Esophagus squamous epithelium (tissue), 4 donors: ENCODE results near the gene REL.

- PRO-cap: no peak
- RAMPAGE, long total RNA, 4 experiments: no peak in any of the 4 experiments
Observed at GRCh38 chr2:54901462-54901677, 148.9 kb downstream of the RTN4 start.

GRCh38 chr2:54987082-54987975, 62.9 kb downstream of the RTN4 start:
- PRO-cap: no peak
- RAMPAGE, long total RNA, 4 experiments: start-site peak on the minus strand in 1 of 4 experiments, at chr2:54987491-54987616 at its widest, 143 reads per replicate

- PRO-cap: bidirectional peak, plus-strand start at chr2:55050784, minus-strand start at chr2:55050451; unidirectional peak, plus-strand start at chr2:55050957
- RAMPAGE, long total RNA, 4 experiments: no peak in any of the 4 experiments
Observed at GRCh38 chr2:55050642-55051073, 407 bp upstream of the RTN4 start.

- PRO-cap: bidirectional peak, plus-strand start at chr2:55051428, minus-strand start at chr2:55051252
- RAMPAGE, long total RNA, 4 experiments: no peak in any of the 4 experiments
Observed at GRCh38 chr2:55051074-55051647, 910 bp upstream of the RTN4 start.

DNA sequence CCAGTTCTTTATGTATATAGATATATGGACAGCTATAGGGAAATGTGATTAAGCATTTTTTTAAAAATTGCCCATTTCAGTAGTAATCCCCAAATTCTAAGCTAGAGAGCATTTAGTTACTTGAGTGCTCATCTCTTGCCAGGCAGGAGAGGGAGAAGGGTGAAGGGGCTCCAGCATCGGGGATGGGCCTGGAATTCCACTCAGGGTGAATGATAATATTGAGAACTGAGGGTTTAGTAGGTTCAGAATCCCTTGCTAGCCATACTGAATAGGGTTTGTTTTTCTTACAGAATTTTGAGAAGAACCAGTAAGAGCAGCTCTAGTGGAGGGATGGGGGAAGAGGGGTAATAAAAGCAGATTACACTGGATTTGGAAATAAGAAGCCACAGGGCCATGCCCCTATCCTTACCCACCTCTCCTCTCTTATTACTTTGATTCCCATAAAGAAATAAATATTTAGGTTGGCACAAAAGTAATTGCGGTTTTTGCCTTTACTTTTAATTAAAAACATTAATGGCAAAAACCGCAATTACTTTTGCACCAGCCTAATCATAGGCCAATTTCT, 58.1 kb upstream of the RTN4 start:
- PRO-cap: no peak
- RAMPAGE, long total RNA, 4 experiments: no peak in any of the 4 experiments

DNA sequence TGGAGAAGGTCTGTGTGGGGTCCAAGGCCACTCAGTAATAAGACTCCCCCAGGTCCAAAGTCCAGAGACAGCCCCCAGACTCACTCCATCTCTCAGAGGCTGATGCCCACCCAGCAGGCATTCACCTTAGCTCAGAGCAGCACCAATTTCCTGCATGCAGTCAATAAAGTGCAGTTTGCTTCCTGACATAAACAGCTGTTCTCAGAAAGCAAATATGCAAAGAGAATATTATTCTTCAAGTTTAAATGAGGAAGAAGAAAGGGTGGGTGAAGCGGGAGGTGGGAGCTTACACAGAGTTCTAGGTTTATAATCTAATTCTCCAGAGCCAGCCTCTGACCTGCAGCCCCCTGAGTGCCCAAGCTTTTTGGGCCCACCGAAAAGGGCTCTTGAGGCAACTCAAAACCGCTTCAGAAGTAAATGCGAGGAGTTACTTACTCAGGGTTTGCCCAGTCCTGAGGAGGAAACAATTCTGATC, 84.2 kb upstream of the RTN4 start:
- PRO-cap: no peak
- RAMPAGE, long total RNA, 4 experiments: no peak in any of the 4 experiments

- PRO-cap: unidirectional peak, minus-strand start at chr2:55520334; unidirectional peak, minus-strand start at chr2:55520382
- RAMPAGE, long total RNA, 4 experiments: no peak in any of the 4 experiments
Observed at GRCh38 chr2:55519895-55520723, 591 bp downstream of the CFAP36 start.

DNA sequence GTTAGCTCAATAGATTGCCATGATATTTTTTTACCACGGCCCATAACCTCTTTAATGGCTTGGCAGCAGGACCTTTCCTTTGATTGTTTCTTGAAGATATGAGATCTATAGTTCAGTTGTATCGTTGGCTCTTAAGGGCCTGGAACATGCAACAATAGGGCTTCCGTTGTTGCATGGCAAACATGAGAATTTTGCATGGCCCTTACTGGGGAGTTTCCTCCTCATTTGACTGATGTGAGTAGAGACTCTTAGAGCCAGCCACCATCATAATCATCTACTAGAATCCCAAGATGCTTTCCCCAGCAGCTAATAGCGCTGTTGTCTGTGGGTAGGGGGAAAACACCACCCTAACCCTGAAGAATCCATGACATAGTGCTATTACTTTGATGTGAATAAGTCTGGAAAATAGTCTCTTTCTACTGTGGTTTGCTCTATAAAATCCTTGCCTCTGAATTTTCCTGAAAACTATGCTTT, 11.3 kb downstream of the CFAP36 start:
- PRO-cap: no peak
- RAMPAGE, long total RNA, 4 experiments: no peak in any of the 4 experiments

DNA sequence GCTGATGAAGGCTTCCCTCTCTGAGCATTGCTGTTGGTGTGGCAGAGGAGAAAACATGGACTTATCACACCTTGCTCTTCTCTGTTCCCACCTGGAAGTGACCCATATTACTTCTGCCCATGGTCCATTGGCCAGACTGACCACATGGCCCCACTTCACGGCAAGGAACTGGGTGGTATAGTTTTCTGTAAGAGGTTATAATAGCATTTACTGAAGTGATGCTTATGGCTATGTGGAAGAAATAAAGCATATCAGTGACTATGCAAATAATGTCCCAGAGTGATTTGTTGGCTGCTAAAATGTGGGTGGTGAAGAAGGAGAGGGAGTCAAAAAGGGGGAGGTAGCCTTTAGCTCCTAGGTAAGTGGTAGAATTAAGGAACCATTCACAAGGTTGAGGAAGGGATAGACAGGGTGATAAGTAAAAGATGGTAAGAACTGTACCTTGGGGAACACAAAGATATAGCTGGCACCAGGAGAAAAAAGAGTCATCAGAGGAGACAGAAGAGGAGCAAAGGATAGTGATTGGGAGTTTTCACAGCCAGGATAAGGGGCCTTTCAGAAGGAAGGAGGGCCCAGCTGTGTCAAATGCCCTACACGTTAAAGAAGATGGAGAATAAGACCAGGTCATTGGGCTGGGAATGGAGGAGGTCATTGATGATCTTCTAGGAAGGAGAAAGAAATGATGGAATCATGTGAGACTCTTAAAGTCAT, 71.4 kb downstream of the CCDC85A start:
- PRO-cap: no peak
- RAMPAGE, long total RNA, 4 experiments: no peak in any of the 4 experiments

- PRO-cap: no peak
- RAMPAGE, long total RNA, 4 experiments: no peak in any of the 4 experiments
Observed at GRCh38 chr2:58427581-58428094, 186.5 kb upstream of the FANCL start.

DNA sequence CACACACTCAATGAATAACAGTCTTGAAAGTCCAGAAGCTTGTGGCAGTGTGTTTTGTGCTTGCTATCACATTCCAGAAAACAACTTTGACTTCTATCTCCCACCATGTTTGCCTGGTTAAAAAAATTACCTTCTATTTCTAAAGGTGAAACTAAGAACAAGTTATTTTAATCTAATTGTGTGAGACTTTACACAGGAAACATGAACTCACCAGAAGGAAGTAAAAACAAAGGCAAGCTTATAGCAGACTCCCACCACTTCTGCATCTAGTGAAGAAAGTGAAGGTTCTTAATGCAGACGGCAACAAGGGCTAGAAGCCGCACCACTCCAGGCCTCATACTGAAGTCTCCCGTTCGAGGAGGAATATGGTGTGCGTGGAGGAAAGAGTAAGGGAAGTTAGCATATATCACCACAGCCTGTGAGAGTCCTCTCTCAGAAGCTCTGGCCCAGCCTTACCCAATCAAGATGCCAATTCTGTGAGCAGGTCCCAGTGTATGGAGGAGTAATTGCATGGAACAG, 958.8 kb downstream of the BCL11A start:
- PRO-cap: no peak
- RAMPAGE, long total RNA, 4 experiments: no peak in any of the 4 experiments

- PRO-cap: unidirectional peak, minus-strand start at chr2:60316534
- RAMPAGE, long total RNA, 4 experiments: no peak in any of the 4 experiments
Observed at GRCh38 chr2:60316275-60316757, 237.1 kb downstream of the BCL11A start.

GRCh38 chr2:60417545-60418019, 135.9 kb downstream of the BCL11A start:
- PRO-cap: no peak
- RAMPAGE, long total RNA, 4 experiments: no peak in any of the 4 experiments

- PRO-cap: no peak
- RAMPAGE, long total RNA, 4 experiments: no peak in any of the 4 experiments
Observed at GRCh38 chr2:60480554-60480945, 72.9 kb downstream of the BCL11A start.

- PRO-cap: bidirectional peak, plus-strand start at chr2:60544339, minus-strand start at chr2:60544176
- RAMPAGE, long total RNA, 4 experiments: no peak in any of the 4 experiments
Observed at GRCh38 chr2:60544004-60544569, 9.4 kb downstream of the BCL11A start.

DNA sequence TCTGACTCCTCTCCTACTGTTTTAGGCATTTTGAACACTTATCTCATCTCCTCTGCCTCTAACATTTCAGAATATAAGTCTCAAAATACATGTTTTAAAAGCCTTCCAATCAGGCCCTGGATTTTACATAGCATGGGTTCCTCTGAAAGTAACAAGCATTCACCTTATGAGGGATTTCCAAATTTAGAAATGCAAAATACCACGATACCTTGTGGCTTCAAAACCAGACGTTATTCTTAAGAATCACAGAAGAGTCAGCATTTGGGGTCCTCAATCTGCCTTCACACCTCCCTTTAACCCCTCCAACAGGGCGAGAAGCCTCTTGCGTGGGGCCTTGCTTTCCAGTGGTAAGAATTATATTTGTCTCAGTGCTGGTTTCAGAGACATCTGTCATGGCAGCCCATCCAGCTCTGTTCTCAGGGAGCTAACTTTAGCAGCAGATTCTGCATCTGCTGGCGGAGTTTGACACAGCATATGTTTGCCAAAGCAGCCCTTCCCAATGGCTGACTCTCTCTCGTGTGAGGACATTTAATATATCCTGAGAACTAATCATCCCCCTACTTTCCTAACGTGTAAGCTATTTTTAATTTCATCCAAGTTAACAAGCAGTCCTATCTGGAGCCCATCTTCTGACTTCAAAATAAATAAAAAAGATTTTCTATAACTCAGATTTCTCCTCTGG, 91.4 kb upstream of the BCL11A start:
- PRO-cap: no peak
- RAMPAGE, long total RNA, 4 experiments: no peak in any of the 4 experiments

DNA sequence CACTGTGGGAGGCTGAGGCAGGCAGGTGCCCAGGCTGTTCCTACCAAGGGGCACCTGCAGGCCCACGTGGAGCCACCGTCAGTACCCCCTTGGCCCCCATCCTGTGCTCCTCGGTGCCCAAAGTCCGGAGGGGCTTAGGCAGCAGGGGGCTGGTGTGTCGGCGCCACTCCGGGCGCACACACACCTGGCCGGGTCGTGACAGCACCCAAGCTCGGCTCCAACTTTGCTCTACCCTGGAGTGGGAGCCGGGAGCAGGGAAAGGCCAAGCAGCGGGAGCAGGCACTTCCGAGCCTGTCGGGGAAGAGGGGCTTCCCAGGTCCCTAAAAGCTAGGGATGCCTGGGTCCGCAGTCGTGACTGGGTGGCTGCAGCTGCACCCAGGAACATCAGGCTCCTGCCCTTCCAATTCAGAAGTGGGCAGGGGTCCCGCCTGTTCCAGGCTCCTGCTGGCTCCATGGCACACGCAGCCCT, 48.4 kb downstream of the PAPOLG start:
- PRO-cap: no peak
- RAMPAGE, long total RNA, 4 experiments: no peak in any of the 4 experiments

GRCh38 chr2:60867741-60868363, 13.5 kb upstream of the REL start:
- PRO-cap: unidirectional peak, plus-strand start at chr2:60868187
- RAMPAGE, long total RNA, 4 experiments: no peak in any of the 4 experiments

GRCh38 chr2:60880971-60881885, at the start of gene REL:
Gene REL, plus strand, starts transcription at chr2:60881574.
- PRO-cap: bidirectional peak, plus-strand start at chr2:60881244, minus-strand start at chr2:60881145; bidirectional peak, plus-strand start at chr2:60881649, minus-strand start at chr2:60881389
- RAMPAGE, long total RNA, 4 experiments: start-site peak on the plus strand in 4 of 4 experiments, at chr2:60881535-60881664 at its widest, 266 to 803 reads per replicate

DNA sequence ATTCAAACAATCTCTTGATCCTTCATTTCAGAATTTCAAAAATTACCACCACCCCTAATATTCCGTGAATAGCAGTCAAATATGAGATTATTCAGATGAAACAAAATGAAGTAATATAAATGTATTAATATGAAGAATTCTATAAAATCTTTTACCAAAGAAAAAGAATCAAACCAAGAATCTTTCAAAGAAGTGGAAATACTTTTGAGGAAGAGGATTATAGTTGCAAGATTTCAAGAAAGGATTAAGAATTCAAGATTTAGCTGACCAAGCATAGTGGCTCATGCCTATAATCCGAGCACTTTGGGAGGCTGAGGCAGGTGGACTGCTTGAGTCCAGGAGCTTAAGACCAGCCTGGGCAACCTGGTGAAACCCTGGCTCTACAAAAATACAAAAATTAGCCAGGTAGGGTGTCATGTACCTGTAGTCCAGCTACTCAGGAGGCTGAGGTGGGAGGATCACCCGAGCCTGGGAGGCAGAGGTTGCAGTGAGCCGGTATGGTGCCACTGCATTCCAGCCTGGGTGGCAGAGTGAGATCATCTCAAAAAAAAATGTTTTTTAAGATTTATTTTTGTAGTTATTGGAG, 17.7 kb downstream of the REL start:
- PRO-cap: no peak
- RAMPAGE, long total RNA, 4 experiments: no peak in any of the 4 experiments